ENCODE results near the genes KSR1, FOXN1, ALDOC and SPAG5.

DNA sequence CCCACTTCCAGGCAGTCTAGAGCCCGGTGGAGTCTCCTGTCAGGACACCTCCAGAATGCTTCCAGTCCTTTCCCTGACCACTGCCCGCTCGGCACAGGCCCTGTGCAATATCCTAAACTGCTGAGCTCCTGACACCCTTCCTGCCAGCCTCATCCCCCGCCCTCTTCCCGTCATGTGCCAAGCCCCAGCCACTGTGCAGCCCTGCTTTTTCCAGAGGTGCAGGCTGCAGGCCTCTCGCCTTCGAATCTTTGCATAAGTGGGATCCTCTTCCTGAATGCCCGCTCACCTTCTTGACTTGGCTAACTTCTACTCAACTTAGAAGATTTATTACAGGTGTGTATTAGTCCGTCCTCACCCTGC lies 73.8 kb downstream of the WSB1 start:
- RRBS: no CpG with 5 or more reads among the region's 9 CpGs

GRCh38 chr17:27455806-27456543 lies at the start of gene KSR1:
KSR1 (plus strand) TSS chr17:27456448.
- RRBS: 3% methylated on average over 41 of the region's 71 CpGs

DNA sequence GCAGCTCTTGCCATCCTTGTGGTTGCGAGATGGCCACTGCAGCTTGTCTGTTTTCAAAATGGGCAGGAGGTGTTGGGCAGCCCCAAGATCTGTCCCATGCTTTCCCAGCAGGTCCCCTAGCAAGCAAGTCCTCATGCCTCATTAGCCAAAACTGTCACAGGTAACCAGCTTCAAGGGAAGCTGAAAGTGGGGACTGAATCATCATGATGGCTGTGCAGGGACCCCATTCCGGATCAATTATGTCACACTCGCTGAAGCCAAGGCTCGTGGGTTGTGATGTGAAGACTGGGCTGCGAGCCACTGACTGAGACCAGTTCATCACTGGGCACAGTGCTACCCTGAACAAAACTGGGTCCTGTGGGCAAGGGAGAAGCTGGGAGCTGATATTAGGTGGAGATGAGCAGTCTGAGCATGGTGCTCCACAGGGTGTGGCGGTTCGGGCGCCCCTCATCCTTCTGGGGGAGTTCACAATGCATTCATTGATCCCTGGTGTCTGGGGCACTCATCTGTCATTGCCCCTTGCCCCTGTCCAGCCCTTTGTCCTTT lies 82.2 kb downstream of the KSR1 start:
- RRBS: no CpG with 5 or more reads among the region's 8 CpGs

DNA sequence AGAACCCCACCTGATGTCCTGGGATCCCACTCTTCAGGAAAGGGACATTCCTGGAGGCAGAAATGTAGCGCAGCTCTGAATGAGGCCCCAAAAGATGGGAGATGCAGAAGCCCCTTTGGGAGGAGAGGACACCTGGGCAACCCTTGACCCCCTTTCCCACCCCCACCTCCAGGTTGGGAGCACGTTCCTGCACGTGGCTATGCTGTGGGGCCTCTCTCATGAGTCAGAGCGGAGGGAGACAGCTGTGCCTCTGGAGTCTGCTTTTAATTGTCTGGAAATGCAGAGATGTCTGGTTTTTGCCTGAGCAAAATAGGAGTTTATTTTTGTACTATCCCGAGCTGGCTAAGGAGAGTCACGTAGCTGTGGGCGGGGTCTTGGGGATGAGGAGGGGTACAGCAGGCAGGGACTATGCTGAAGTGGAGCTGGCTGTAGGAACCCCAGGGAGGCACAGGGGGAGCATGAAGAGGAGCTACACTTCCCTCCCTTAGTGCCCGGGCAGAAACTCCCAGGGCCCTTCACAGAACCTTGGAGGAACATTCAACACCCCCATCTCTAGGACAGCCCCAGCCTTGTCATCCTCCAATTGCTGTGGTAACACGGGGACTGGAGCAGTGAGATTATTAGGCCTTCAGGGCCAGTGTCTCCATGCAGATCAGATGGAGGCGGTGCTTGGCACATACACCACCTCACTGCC lies 44.8 kb upstream of the LGALS9 start:
- RRBS: no CpG with 5 or more reads among the region's 10 CpGs

DNA sequence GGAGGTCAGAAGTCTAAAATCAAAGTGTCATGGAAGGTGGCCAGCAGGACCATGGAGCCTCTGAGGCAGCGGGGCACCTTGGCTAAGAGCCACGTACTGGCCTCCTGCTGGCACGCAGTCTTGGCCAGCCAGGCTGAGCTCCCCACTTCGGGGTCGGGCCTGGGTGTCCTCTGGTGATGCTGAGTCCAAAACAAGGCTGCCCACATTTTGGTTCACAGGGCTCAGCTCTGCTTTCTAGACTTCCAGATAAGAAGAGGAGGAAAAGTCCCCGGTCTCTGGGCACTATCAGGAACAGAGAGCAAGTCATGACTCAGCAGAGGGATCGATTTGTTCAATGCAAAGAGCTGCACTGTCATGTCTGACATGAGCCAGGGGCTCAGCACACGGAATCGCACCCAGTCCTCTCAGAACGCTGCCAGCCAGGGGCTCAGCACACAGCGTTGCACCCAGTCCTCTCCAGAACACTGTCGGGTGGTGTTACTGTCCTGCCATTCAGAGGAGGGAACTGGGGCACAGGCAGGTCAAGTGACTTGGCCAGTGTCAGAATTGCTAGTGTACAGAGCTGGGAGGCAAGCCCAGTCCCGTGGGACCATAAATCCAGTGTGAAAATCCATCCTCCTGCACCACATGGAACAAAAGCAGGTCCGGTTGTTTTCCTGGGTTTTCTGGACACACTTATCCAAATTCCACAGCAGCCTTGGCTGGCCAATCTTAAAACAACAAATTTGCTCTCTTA lies 2.5 kb downstream of the LGALS9 start:
- RRBS: no CpG with 5 or more reads among the region's 14 CpGs

- RRBS: no CpG with 5 or more reads among the region's 15 CpGs
Observed at GRCh38 chr17:27984438-27985312, 57.8 kb upstream of the NLK start.

DNA sequence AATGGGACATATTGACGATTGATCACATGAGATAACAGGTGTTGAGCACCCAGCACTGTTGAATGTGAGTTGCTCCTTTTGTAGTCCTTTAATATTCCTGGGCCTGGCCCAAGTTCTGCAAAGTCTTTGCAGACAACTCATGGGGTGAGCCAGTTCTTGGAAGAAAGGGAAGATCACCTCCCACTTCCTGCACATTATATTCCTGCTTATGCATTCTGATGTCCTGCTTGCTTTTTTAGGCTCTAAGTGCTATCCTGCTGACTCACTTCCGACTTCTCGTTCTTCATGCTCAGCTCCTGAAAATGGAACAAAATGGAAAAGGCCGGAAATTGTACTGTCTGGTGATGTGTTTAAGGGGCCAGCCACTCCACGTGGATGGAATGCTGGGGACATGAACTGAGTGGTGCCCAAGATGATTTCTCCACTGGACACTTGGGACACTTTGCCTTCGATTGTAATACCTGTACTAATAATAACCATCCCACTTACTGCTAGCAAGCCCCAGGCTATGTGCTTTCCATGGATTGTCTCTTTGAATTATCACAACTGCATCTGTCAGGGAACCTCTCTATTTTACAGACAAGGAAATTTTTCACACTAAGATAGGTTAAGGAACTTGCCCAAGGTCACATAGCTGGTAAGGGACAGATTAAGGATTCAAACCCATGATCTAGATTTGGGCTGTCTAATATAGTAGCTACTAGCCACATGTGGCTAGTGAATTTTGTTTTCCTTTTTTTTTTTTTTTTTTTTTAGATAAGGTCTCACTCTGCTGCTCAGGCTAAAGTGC lies 8.1 kb upstream of the NLK start:
- RRBS: no CpG with 5 or more reads among the region's 6 CpGs

DNA sequence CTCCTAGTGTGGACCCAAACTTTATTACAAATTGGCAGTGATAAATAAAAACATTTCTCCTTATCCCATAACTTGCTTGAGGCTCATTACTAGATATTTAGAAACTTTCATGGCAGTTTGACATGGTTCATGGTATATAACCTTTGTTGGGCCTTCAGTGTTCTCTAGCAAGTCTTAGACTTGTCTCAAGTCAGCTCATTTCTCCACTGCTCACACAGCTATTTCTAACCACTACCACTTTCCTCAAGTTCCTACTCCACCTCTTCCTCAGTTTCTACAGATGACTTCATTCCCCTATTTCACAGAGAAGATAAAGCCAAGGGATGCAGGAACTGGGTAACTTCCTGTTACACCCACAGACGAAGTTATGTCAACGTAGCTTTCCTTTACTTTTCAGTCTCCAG lies 23.2 kb downstream of the NLK start:
- RRBS: no CpG with 5 or more reads among the region's 2 CpGs

GRCh38 chr17:28318698-28318991 lies 355 bp upstream of the TMEM97 start:
- RRBS: no CpG with 5 or more reads among the region's 26 CpGs

DNA sequence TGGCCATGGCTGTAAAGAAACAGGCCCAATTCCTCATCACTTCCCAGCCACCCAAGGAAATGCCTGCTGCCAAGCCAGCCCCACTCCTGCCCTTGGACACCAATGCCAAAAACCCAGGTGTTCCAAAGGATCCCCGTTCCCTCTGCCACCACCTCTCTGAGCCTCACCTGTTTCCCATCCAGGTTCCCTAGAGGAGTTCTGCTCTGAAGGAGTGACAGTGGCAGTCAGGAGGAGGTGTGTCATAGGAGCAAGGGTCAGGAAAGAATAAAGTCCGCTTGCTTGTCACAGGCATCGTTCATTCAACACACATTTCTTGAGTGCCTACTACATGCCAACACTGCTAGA lies 3.3 kb downstream of the IFT20 start:
- RRBS: no CpG with 5 or more reads among the region's 3 CpGs

DNA sequence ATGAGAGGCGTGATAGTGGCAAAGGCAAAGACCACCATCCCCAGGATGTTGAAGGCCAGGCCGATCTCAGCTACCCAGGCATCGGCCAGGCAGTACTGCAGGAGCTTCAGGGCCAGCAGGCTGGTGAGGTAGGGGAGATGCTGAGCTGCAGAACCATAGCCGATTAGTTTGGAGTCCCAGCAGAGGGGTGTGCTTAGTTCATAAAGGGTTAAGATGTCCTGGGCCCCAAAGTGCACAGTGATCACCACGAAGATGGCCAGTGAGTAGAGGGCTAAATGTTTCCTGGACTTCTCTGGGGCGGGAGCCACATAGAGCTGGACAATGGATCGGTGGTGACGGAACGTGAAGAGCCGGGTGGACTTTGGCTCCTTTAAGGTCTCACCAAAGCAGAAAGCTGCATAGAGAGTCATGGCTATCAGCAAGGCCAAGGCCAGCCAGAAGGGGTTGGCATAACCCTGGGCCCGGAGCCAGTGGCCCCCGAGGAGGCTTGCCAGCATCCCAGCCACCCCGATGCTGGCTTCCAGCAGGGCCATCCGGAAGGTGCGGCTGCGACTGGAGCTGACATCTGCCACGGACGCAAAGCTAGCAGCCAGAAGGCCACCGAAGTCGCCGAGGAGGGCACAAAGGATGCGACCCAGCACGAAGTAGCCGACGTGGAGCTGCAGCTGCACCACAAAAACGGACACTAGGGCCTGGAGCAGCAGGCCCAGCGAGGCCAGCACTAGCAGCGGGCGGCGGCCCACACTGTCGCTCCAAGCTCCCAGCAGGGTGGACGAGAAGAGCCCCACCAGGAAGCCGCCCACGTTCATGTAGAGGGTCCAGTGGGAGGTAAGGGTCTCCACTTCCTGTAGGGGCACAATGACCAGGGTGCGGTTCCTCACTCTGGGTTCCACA lies 1.1 kb downstream of the SLC46A1 start:
- RRBS: 42% methylated on average over 5 of the region's 35 CpGs

DNA sequence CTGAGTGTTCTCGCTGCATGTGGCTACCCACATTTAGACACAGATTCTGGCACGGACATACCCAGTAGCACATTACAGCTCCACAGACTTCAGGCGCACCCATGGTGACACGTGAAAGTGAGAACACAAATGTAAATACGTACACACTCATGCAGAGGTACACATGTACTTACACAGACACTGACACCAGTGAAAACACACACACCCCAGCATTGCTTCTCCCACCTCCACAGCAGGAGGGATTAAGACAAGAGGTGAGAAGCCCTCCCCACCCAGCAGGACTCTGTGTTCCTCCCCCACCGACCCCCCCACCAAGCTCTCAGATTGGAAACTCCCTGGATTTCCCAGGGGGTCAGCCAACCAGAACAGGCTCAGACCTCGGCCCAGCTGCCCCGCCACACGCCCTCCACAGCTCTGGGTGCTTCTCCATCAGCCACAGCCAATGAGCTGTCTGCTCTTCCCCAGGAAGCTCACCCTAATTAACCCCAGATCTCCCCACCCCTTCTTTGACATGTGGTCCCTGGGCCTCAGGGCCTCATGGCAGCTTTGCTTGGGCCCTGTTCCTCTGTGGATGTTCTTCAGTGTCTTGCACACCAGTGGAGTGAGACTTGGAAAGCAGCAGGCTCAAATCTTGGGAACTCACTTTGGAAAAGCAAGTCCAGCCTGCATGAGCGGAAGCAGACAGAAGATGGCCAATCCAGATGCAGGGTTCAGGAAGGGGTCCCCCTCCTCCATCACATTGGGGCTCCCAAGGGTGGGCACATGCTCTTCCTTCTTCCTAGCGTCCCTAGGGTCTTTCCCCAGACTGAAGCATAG lies 5.2 kb upstream of the FOXN1 start:
- RRBS: no CpG with 5 or more reads among the region's 11 CpGs

GRCh38 chr17:28506153-28506546 lies at the start of gene FOXN1:
FOXN1 (plus strand) TSS chr17:28506348.
- RRBS: 60% methylated on average over 8 of the region's 22 CpGs

- RRBS: 94% methylated on average over 2 of the region's 31 CpGs
Observed at GRCh38 chr17:28547242-28548132, 4.9 kb downstream of the UNC119 start.

DNA sequence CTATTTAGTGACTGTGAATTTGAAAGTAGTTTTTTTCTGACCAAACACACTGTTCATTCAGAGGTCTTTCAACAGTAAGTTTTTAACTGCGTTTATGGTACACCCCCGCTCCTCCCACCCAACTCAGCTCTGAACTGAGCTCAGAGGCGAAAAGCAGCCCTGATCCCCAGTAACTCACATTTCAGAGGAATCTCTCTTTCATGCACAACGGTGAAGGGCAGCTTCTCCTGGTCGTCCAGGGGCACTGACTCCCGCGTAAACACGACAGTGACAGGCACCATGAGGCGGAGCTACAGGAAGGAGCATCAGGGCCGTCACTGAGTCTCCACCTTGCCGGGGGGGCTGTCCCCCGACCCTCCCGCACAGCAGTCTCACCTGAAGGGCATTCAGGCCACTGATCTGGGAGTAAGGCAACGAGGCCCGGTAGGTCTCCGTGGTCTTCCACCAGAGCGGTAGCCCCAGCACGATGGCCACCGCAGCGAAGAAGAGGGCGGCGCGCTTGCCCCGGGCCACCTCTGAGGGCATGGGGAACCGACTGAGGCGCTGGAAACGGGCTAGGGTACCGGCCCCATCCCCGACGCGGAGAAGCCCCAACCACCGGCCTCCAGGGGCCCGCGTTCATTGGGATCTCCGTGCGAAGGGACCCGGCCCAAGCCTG lies 521 bp downstream of the PIGS start:
- RRBS: 2% methylated on average over 23 of the region's 37 CpGs

DNA sequence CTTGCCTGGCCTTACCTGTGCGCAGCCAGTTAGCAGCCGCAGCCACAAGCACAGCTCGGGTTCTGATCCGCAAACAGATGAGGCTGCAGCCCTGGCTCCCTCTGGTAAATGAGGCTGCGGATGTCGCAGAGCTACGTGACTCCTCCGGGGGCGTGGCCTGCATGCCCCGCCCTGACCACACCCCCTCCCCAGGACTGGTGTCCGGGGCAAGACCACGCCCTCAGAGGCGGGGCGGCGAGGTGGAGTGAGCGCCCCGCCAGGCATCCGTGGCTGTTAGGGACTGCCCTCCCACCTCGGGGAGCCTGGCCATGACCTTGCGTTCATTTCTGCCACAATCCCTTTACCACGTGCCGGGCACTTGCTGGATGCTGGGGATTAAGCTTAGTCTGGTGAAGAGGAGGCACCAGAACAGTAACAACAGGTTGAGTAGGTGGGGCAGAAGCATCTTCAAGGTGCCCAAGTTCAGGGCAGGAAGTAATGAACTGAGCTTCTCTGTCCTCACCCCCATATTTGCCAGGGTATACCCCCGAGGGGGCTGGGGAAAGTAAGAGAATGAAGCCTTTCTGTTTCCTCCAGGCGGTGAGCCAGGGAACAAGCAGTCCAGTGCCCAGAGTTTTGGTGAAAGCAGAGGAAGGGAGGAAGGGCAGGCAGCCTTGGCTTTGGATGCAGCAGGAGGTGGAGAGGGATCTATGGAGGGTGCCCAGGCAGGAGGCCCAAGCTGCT lies at the start of gene ALDOC:
Gene ALDOC (minus strand): TSS at position 110 of the 723 bp plus-strand sequence.
- RRBS: 3% methylated on average over 4 of the region's 24 CpGs

DNA sequence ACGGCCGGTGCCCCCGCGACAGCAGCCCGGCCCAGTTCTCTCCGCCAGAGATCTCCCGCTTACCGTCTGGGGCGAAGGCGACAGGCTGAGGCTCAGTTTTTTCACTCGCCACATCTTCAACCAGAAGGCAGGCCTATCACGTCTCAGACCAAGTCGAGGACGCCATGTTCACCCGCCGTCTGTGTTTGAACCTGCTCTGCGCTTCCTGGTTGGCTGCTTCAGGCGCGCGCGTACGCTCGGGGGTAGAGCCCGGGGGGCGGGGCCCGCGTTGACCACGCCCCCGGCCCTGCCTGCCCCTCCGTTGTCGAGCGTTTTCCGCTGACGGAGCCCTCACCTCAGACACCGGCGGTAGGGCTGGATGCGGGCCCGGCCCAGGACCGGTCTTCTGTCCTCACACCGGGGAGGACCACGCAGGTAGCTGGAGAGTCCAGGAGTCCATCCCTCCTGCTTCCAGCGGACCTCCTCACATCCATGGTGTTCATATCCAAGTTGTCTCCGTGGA lies at the start of gene SPAG5:
Gene SPAG5 (minus strand): TSS at position 193 of the 502 bp plus-strand sequence.
- RRBS: 2% methylated on average over 7 of the region's 43 CpGs

- RRBS: no CpG with 5 or more reads among the region's 7 CpGs
Observed at GRCh38 chr17:28612989-28614036, 672 bp downstream of the RSKR start.

GRCh38 chr17:28638167-28639007 lies 6.6 kb downstream of the BLTP2 start:
- RRBS: no CpG with 5 or more reads among the region's 10 CpGs

Measured in foreskin fibroblast (primary cell).